H1 (cell line): ENCODE results near the gene UCMA.

DNA sequence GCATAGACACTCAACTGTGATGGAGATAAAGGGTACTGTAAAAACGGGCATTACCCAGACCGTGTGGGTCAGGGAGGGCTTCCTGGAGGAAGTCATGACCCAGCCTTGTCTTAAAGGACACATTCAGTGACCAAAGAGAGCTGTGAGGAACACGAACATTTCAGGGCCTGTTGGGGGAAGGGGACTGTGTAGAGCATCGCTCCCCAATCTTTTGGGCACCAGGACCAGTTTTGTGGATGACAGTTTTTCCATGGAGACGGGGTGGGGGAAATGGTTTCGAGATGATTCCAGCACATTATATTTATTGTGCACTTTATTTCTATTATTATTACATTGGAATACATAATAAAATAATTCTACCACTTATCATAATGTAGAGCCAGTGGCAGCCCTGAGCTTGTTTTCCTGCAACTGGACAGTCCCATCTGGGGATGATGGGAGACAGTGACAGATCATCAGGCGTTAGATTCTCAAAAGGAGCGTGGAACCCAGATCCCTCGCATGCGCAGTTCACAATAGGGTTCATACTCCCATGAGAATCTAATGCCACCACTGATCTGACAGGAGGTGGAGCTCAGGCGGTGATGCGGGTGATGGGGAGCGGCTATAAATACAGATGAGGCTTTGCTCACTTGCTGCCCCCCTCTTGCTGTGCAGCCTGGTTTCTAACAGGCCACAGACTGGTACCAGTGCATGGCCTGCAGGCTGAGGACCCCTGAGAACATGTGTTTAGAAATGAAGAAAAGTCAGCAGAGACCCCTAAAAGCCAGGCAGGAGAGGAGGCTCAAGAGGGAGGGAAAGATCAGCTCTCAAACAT lies 259.9 kb downstream of the CAMK1D start:
- RRBS: no CpG with 5 or more reads among the region's 13 CpGs
CAGE:
- cytosol, long polyA plus RNA: no peak
- long polyA plus RNA: no peak
- nucleus, long polyA plus RNA: no peak

DNA sequence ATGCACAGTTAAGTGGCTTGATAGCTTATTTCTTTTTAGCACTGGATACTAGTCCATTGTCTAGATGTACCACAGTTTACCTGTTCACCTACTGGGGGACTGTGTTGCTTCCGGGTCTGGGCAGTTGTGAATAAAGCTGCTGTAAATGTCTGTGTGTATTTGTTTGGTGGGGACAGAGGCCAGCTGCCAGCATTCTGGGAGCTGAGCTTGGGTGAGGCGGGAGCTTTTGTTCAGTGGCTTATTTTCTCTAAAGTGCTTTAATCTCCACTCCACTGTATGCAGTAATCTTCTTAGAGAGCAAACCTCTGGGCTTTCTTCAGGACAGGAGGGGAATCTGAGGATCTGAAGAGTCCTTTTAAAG lies 279.6 kb downstream of the CAMK1D start:
- RRBS: no CpG with 5 or more reads among the region's 2 CpGs
CAGE:
- cytosol, long polyA plus RNA: no peak
- long polyA plus RNA: no peak
- nucleus, long polyA plus RNA: no peak

DNA sequence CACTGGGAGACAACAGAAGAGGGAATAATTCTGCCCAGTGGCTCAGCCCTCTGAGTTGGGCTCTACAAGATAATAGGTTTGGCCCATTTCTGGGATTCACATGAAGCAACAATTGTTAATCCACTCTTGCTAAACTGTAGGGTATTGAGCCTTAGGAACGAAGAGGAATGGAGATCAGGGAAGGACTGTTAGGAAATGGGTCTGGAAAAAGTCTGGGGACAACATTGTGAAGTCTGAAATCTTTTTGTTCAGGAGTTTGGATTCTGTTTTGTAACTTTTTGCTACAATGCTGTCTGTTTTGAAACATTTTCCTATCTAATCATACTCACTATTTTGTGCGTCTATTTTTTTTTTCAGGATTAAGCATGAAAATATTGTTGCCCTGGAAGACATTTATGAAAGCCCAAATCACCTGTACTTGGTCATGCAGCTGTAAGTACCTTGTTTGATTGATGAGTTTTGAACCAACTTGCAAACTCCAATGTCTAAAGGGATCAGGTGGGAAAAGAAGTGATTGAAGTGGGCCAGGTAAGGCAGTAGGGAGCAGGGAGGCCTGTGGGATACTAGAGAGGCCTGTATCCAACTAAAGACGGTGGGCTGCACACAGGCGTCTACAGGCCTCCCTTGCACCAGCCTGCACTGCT lies 317.2 kb downstream of the CAMK1D start:
- RRBS: no CpG with 5 or more reads among the region's 4 CpGs
CAGE:
- cytosol, long polyA plus RNA: no peak
- long polyA plus RNA: no peak
- nucleus, long polyA plus RNA: no peak

- RRBS: no CpG with 5 or more reads among the region's 3 CpGs
CAGE:
- cytosol, long polyA plus RNA: no peak
- long polyA plus RNA: no peak
- nucleus, long polyA plus RNA: no peak
These were observed 281.1 kb downstream of the CCDC3 start for GRCh38 chr10:12720362-12720770.

GRCh38 chr10:12909938-12910137 lies 91.7 kb downstream of the CCDC3 start:
- RRBS: no CpG with 5 or more reads among the region's 3 CpGs
CAGE:
- cytosol, long polyA plus RNA: no peak
- long polyA plus RNA: no peak
- nucleus, long polyA plus RNA: no peak

DNA sequence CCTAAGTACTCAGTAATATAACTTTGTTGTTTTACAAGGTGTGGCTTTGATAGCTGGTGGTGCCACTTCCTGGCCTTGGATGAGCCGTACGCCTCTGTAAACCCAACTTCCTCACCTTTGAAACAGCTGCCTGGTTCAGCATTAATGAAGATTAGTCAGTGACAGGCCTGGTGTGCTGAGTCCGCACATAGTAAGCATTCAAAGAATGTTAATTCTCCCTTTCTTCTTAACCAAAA lies 8.1 kb downstream of the OPTN start:
- RRBS: no CpG with 5 or more reads among the region's 3 CpGs
CAGE:
- cytosol, long polyA plus RNA: no peak
- long polyA plus RNA: no peak
- nucleus, long polyA plus RNA: no peak

- RRBS: no CpG with 5 or more reads among the region's 1 CpG
CAGE:
- cytosol, long polyA plus RNA: no peak
- long polyA plus RNA: no peak
- nucleus, long polyA plus RNA: no peak
These were observed 21.6 kb upstream of the MCM10 start for GRCh38 chr10:13139792-13140189.

- RRBS: no CpG with 5 or more reads among the region's 10 CpGs
CAGE:
- cytosol, long polyA plus RNA: start-site peak on the minus strand at chr10:13234330-13234337, 89 reads
- long polyA plus RNA: start-site peak on the minus strand at chr10:13234330-13234337, 80 and 51 reads in 2 replicates
- nucleus, long polyA plus RNA: no peak
These were observed at the start of gene UCMA for GRCh38 chr10:13234109-13234608. Gene UCMA, minus strand, starts transcription at chr10:13234374.

DNA sequence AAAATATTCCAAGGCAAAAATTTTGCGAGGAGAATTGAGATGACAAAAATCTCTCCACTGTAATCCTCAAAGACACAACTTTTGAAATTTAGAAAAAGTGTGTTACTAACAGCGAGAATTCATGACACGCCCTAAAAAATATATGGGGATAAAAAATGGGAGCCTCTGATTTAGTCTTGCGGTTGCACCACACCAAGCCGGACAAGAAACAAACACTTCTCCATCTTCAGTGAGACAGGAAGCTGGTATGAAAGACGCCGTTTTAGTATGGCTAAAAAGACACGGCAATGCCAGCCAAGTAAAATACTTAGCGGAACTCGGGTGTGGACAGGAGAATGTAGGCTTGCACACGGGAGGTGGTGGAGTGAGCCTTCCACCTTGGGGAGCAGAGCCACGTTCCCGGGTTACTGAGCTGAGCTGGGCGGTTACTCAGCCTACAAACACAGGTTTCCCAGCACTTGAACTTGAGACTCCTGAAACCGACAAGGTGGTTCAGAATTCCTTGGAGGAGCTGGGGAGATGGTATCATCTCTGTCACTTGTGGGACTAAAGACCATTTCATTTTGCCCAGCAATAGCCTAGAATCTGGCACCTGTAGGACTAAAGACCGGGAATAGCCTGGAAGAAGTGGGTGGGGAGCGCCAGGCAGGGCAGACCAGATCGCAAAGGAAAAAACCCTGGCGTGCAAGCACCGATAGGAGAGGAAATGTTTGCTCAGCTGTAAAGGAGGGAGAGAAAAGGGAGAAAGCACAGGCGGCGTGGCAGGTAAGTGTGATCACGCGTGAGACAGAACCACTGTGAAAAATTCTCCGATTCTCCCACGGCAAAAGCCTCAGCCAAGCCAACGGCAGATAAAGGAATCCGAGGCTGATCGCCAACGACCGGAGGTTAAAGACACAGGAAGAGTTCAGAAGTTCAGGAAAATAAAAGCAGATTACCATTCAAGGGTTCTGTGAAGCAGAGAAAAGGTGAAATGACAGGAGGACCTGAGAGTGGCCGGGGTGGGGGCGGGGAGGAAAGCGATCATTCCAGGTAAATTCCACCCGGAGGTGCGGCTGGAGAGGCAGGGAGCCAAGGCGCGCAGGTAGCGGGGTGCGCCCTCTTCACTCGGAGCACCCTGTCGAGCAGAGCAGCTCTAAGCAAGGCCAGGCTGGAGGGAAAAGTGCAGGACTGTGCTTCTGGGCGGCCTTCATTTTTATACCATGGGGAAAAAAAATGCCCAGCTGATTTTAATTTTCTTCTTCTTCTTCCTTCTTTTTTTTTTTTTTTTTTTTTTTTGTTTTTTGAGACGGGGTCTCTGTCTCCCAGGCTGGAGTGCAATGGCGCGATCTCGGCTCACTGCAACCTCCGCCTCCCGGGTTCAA lies 35.0 kb upstream of the SEPHS1 start:
- RRBS: 3% methylated on average over 3 of the region's 49 CpGs
CAGE:
- cytosol, long polyA plus RNA: no peak
- long polyA plus RNA: no peak
- nucleus, long polyA plus RNA: no peak

GRCh38 chr10:13483879-13484409 lies 44.9 kb downstream of the BEND7 start:
- RRBS: no CpG with 5 or more reads among the region's 10 CpGs
CAGE:
- cytosol, long polyA plus RNA: no peak
- long polyA plus RNA: no peak
- nucleus, long polyA plus RNA: no peak

GRCh38 chr10:13634191-13634647 lies 47.5 kb downstream of the PRPF18 start:
- RRBS: no CpG with 5 or more reads among the region's 6 CpGs
CAGE:
- cytosol, long polyA plus RNA: no peak
- long polyA plus RNA: no peak
- nucleus, long polyA plus RNA: no peak

DNA sequence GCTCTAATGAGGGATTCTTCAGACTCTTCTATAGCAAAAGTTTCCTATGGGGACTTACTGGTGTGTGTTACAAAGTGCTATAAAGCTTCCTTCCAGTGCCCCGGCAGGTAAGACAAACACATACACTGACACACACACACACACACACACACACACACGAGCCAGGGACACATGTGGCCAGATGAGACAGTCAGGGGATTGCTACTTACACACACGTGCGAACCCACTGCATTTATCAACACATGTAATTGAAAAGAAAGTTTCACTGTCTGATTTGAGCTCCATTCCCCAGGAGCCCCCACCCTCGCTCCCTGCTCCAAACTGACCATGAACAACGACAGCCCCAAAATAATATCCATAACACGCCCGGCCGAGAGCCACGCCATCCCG lies 119.9 kb downstream of the PRPF18 start:
- RRBS: no CpG with 5 or more reads among the region's 11 CpGs
CAGE:
- cytosol, long polyA plus RNA: no peak
- long polyA plus RNA: no peak
- nucleus, long polyA plus RNA: no peak

DNA sequence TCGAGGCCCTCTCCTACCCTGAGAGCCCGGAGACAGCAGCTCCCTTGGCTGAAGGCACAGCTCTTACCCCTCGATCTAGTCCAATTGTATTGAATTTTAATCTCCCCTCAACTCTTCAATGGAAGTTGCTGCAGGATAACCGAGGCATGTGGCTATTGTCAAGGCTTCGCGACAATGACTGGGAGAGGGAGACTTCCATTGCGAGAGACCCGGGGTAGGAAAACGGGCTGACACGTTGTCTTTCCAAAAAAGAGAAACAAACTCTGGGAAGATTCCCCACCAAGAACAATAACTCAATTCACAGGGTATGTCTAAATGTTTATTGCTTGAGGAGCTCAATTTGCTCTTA lies 305.4 kb downstream of the PRPF18 start:
- RRBS: no CpG with 5 or more reads among the region's 10 CpGs
CAGE:
- cytosol, long polyA plus RNA: no peak
- long polyA plus RNA: no peak
- nucleus, long polyA plus RNA: start-site peak on the minus strand centred at position 86 of the sequence, 288 bp wide, 55 reads

DNA sequence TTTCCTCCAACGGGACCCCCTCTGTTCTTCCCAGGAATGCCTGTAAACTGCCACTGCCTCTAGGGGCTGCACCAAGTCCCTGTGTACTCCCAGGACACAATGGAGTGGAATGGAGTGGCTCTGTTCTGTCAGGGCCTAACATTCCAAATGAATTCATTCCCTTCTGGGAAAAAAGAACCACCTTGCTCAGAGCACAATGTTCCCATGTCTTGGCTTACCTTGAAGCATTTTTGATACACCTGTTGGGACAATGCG lies 339.4 kb downstream of the FRMD4A start:
- RRBS: no CpG with 5 or more reads among the region's 2 CpGs
CAGE:
- cytosol, long polyA plus RNA: no peak
- long polyA plus RNA: no peak
- nucleus, long polyA plus RNA: no peak

DNA sequence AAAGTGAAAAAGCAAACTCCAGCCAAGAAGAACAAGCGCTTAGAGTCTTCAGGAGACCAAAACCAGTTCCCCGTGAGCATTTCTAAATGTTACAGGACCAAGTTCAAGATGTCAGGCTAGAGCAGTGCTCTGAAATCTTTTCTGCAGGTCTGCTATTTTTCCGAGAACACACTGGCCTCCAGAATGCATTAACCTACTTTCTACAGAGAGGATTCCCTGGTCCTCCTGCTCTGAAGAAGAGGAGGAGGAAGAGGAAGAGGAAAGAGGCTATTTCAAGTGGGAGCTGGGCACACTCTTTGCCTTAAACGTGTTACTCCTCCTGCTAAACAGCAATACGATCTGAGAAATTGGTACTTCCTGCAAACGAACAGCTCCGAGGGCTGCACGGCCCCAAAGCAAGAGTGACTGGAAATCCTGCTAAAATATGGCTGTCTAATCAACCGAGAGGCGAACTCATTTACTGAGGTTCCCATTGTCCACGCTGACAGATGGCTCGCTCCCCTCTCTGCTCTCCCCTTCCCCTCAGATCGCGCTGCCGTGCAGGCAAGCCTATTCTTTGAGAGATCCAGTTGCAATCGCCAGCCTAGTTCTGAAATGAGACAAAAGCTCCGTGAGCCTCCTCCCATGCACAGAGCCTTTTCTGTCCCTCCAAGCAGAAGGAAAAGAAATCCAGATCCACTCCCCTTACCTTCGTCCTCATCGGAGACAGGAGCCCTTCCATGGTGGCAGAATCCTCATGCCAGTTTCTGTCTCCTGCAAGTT lies 157.2 kb downstream of the FRMD4A start:
- RRBS: no CpG with 5 or more reads among the region's 19 CpGs
CAGE:
- cytosol, long polyA plus RNA: no peak
- long polyA plus RNA: no peak
- nucleus, long polyA plus RNA: no peak

DNA sequence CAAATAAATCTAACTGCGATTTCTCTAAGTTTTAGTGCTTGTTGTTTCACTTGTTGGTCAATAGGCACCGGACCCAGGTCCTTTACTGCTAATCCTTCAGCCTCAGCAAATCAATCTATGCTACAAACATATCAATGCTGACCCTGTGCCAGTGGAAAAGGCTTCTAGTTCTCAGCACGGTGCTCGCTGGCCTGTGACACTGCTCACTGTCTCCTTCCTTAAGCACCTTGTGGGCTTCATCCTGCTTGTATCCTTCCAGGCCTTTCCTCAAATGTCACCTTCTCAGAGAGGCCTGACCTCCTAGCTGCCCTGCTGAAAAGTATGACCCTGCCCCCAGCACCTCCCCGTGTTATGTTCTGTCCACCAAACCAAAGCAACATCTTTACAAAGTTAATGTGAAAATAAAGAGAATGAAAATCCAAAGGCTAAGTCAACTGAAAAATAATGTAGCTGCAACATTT lies 201.3 kb upstream of the FRMD4A start:
- RRBS: no CpG with 5 or more reads among the region's 5 CpGs
CAGE:
- cytosol, long polyA plus RNA: no peak
- long polyA plus RNA: no peak
- nucleus, long polyA plus RNA: no peak

- RRBS: no CpG with 5 or more reads among the region's 8 CpGs
CAGE:
- cytosol, long polyA plus RNA: no peak
- long polyA plus RNA: no peak
- nucleus, long polyA plus RNA: no peak
These were observed 219.6 kb upstream of the FRMD4A start for GRCh38 chr10:14550102-14550895.

GRCh38 chr10:14559923-14560734 lies 214.6 kb downstream of the FAM107B start:
- RRBS: no CpG with 5 or more reads among the region's 13 CpGs
CAGE:
- cytosol, long polyA plus RNA: no peak
- long polyA plus RNA: no peak
- nucleus, long polyA plus RNA: no peak

- RRBS: no CpG with 5 or more reads among the region's 6 CpGs
CAGE:
- cytosol, long polyA plus RNA: no peak
- long polyA plus RNA: no peak
- nucleus, long polyA plus RNA: no peak
These were observed 182.7 kb downstream of the FAM107B start for GRCh38 chr10:14591902-14592544.

GRCh38 chr10:14608196-14608836 lies 166.4 kb downstream of the FAM107B start:
- RRBS: no CpG with 5 or more reads among the region's 8 CpGs
CAGE:
- cytosol, long polyA plus RNA: no peak
- long polyA plus RNA: no peak
- nucleus, long polyA plus RNA: no peak